MCF 10A (cell line): ENCODE measurements around a stretch of chr1.

DNA sequence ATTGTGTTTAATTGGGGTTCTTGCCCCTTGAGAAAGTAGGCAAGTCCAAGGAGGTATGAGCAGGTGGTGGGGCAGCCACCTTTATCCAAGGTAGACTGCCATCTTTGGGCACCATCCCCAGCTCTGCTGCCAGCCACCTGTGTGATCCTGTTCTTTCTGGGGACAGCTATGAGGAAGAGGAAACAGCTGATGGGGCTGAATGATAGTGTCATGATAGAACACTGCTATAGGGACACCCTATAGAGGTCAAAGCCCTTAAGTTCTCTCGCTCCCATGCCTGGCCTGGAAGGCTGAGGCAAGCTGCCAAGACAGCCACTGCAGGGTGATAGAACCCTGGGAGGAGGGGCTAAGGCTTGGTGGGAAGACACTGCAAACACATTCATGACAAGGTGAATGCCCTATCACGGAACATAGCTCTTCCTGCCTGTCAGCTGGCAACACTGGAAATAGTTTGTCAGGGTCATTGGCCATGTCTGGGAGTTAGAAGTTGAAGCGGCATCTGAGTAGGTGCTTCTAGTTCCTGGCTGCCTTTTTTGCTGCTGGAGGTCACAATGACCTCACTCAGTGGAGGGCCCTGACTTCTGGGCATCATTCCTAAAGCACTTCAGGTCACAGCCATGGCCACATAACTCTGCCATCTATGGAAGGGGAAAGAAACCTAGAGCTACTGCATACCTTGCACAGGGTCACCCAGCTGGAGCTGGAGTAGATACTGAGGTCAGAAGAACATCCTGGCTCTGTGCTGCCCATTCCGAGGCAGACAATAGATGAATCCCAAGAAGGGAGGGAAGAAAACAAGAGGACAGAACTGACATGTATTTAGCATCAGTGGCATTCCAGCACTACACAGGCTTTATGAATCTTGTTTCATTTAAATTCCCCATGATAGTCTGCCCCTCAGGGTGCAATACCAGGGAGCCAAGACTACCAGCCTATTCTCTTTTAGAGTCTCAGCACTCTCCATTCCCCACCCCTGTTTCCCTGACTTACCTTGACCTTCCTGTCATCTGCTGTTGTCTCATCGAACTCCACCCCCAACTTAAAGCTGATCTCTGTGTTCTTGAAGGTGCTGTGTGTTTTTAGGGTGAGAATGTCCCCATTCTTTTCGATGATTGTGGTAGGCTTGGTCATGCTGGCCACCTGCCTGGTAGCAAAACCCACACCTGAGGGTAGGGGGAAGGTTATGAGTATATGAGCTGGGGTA is 4.1 kb downstream of the FABP3 start:
- PRO-cap: no peak
- RRBS: no CpG with 5 or more reads among the region's 6 CpGs

DNA sequence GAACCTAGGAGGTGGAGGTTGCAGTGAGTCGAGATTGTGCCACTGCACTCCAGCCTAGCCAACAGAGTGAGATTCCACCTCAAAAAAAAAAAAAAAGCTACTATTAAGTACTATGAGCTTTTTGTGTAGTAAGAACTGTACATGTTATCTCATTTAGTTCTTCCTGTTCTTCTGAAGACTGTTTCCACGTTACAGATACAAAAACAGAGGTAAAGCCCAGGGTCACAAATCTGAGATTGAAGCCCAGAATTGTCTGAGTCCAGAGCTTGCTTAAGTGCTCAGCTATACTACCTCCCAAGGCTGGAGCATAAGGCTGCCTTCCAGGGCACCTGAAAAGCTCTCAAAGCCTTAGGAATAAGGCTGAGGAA is 2.9 kb downstream of the FABP3 start:
- PRO-cap: no peak
- RRBS: no CpG with 5 or more reads among the region's 2 CpGs

DNA sequence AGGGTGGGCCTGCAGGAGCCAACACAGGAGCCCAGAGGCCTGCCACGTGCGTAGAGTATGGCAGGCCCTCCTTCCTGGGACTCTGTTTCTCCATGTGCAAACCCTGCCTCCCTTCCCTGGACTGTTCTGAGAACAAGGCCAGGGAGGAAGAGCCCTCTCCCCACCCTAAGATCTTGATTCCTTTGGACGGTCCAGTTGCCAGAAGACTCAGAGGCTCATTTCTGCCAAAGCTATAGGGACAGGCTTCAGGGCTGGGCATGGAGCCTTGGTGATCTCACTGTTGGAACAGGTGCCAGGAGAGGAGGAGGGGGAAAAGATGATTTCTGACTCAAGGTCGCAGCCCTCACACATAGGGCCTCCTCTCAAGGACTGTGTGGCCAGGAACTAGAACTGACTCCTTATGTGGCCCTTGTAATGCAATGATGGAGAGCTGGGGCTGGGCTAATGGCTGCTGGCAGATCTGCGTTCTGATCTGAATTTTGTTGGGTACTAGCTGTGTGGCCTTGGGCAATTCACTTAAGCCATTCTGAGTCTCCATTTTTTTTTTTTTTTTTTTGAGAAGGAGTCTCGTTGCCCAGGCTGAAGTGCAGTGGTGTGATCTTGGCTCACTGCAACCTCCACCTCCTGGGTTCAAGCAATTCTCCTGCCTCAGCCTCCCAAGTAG is 2.0 kb upstream of the FABP3 start:
- PRO-cap: no peak
- RRBS: no CpG with 5 or more reads among the region's 6 CpGs

DNA sequence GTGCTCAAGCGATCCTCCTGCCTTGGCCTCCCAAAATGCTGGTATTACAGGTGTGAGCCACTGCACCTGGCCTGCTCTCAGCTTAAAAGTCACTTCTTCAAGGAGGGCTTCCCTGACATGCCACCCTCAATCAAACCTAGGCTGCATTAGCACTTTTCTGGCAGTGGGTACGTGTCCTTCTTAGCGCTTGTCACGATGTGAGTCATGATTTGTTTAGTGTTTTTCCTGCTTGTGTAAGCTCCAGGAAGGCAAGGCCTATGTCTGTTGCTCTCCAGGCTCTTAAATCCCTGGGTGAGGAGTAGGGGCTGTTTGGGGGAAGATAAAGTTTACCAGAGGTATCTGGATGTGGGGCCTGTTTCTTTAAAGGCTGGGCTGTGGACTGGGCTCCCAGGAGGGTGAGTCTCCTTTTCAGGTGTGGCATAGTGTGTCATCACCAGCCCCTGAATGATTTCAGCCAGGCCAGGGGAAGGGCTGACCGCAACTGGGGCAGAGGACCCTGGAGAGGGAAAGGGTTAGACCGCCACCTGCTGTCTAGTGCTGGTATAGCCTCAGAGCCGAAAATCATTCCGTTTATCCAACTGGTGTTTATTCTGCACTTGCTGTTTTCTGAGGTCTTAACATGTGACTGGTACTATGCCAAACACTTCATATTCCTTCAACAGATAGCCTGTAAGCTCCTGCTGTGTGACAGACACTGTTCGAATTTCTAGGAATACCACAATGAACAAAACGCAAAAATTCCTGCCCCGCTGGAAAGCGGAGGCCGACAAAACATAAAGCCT is 9.6 kb downstream of the SERINC2 start:
- PRO-cap: bidirectional peak, plus-strand start at position 232 of the sequence, minus-strand start at position 151 of the sequence; bidirectional peak, plus-strand start at position 569 of the sequence, minus-strand start at position 381 of the sequence
- RRBS: no CpG with 5 or more reads among the region's 13 CpGs

- PRO-cap: no peak
- RRBS: no CpG with 5 or more reads among the region's 14 CpGs
These were observed 13.3 kb downstream of the SERINC2 start for GRCh38 chr1:31426125-31426805.

- PRO-cap: no peak
- RRBS: no CpG with 5 or more reads among the region's 27 CpGs
These were observed 21.1 kb downstream of the SERINC2 start for GRCh38 chr1:31433819-31434761.

- PRO-cap: no peak
- RRBS: no CpG with 5 or more reads among the region's 1 CpG
These were observed 63.9 kb downstream of the SERINC2 start for GRCh38 chr1:31476950-31477342.

- PRO-cap: no peak
- RRBS: no CpG with 5 or more reads among the region's 2 CpGs
These were observed 65.2 kb upstream of the TINAGL1 start for GRCh38 chr1:31511078-31511532.

- PRO-cap: no peak
- RRBS: 3% methylated on average over 2 of the region's 18 CpGs
These were observed 1.0 kb upstream of the TINAGL1 start for GRCh38 chr1:31574883-31576121.

GRCh38 chr1:31583512-31584773 is 7.6 kb downstream of the TINAGL1 start:
- PRO-cap: no peak
- RRBS: no CpG with 5 or more reads among the region's 19 CpGs

- PRO-cap: no peak
- RRBS: no CpG with 5 or more reads among the region's 2 CpGs
These were observed 3.8 kb upstream of the PEF1 start for GRCh38 chr1:31648478-31648827.

DNA sequence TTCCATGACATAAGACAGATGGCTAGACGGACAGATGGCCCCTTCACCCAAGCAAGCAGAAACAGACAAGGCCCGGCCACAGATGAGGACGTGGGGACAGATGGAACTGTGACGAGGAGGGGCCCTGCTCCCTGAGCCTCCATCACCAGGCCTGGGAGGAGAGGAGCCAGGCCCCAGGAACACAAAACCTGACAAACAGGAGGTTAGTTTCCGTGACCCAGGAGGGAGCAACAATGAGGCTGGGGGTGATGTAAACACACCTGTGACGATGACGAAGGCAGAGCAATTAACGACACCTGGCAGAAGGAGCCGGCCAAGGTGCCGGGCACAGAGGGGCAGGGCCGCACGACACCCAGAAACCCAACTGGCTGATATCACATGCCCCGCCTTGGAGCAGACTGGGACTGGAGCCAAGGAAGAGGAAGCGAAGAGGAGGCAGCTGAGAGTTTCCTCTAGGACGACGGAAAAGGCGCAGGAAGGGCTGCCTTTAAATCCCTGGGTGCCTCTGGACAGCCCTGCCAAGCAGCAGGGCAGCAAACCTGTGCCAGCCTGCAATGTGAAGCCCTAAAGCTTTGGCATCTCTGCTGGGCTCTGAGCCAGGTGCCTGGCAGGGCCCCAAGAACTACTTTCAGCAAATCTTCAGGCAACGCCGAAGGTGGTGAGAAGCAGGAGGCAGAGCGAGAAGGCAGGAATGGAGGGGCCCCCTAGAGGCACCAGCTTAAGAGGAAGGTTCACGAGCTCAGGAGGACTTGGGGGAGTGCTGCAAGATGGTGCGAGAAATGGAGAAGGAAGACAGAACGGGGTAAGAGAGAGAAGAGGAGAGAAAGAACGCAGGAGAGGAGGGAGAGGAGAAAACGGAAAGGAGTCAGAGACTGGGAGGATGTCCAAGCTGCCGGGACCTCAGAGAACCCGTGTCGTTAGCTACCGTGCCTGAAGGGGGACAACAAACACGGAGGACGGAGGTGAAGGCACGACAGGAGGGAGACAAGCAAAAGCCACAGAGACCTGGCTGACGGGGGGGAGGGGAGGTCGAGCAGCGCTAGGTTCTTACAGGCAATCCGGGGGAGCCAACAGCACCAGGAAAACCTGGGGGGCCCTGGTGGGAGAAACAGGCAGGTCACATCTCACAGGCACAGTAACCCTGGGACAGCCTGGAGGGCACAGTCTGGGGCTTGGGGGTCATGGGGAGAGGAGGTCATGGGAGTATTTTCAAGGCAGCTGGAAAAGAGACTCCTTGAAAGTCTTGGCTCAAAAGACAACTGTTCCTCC is 25.3 kb upstream of the PEF1 start:
- PRO-cap: no peak
- RRBS: no CpG with 5 or more reads among the region's 36 CpGs

- PRO-cap: no peak
- RRBS: 60% methylated on average over 7 of the region's 15 CpGs
These were observed 19.9 kb downstream of the COL16A1 start for GRCh38 chr1:31683777-31684363.

- PRO-cap: no peak
- RRBS: 66% methylated on average over 4 of the region's 8 CpGs
These were observed 11.2 kb downstream of the COL16A1 start for GRCh38 chr1:31692638-31693085.

DNA sequence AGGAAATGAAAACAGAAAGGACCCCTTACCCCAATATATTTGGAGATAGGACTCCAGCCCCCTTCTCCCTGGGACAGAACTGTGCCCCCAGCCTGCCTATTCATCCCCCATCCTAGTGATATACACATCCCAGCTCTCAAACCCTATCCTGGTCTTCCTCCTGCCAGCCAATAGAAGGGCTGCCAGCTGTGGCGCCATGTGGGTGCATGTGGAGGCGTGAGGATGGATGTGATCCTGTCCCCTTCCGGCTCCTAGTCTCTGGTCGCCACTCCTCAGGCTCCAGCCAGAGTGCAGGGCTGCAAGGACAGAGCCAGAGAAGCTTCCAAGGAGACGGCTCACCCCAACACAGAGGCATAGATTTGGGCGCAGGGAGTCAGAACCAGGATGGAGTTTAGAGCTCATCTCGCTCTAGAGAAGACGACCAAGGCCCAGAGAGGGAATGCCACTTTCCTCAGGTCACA is 478 bp downstream of the COL16A1 start:
- PRO-cap: no peak
- RRBS: no CpG with 5 or more reads among the region's 8 CpGs

- PRO-cap: no peak
- RRBS: no CpG with 5 or more reads among the region's 30 CpGs
These were observed 11.7 kb upstream of the COL16A1 start for GRCh38 chr1:31715455-31715910.

DNA sequence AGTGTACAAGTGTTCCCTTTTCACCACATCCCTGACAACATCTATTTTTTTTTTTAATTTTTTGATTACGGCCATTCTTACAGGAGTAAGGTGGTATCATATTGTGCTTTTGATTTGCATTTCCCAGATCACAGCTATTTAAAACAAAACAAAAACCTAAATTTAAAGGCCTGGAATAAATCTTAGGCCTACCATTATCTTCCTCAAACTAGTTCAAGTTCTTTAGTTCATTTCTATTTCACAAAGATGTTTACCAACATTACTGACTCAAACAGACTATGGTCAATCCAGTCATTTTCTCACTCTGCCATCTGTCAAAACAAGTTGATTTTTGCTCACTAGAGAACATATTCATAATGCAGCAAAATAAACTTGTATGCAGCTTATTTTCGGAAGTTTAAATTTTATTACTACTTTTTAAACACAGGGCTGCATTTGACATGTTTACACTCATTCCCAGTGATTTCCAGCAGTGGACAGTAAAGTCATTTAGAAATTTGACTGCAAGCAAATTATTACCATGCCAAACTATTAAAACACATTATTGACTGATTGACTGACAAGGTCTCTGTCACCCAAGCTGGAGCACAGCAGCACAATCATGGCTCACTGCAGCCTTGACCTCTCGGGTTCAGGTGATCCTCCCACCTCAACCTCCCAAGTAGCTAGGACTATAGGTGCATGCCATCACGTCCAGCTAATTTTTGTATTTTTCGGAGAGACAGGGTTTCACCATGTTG is 24.5 kb downstream of the PTP4A2 start:
- PRO-cap: no peak
- RRBS: no CpG with 5 or more reads among the region's 5 CpGs

DNA sequence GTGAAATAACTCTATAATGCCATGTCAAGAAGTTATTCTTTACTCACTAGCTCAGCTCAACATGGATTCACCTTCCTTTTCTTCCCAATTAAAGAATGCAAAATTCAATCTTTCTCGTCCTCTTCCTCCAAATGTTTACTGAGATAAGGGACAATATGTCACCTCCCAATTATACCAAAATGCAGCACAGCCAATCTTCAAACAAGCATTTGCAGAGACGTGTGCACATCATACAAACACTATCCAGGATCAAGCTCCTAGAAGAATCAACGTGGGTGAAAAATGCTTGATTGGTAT is 7.3 kb downstream of the PTP4A2 start:
- PRO-cap: no peak
- RRBS: no CpG with 5 or more reads among the region's 3 CpGs

DNA sequence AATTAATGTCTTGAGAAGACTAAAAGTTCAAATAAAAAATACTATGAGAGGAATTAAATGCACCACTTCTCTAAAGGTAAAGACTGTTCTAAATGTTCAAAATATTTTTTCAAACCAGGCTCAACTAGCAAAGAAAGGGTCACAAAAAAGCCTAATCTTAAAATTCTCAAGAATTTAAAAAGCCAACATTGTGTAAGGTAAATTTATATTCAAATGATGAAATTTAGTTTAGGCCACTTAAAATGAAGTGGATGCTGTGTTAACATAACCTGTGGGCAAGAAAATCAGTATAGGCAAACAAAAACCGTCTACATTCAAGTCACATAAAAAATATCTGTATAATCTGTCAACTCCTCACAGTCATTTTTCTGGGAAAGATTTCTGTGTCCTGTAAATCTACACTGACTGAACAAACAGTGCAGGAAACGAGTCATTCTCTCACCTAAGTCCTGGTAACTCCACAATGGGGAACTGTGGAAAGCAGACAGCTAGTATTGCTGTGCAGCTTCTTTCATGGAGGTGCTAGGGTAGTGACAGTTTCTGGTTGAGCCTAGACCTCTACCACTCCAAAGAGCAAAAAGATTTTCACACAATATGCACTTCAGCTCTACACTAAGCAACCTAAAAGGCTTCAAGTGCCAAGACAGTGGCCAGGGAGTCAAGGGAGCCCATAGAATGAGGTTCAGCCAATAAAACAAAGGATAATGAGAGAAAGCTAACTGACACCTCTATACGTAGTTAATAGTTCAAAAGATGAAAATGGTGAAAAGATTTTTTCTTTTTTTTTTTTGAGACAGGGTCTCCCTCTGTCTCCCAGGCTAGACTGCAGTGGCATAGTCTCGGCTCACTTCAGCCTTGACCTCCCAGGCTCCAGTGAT is 5.7 kb downstream of the PTP4A2 start:
- PRO-cap: no peak
- RRBS: no CpG with 5 or more reads among the region's 4 CpGs

DNA sequence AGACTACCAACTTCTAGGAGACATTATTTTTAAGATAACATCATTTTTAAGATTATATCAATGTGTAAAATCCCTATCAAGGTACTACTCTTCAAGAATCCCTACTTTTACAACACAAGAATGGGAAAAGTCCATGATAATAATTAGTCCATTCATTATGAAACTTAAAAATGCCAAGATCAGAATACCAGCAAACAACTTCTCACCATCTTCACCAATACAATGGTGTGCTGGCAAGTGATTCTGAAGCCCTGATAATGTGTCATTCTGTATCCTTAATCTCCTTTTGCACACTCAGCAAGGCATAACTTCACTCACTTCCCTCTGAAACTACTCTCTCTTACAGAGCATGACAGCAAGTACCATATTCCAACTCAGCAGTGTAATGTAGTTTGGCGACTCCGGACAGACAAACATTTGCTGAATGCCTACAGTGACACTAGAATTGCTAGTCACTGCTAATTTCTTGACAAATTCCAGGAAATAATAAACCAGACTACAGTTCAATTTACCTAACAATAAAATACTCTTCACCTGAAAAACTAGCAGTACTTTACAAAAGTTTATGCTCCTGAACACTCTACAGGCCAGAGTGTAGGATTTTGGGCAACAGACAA is 1.6 kb downstream of the PTP4A2 start:
- PRO-cap: no peak
- RRBS: no CpG with 5 or more reads among the region's 2 CpGs